Endodermal cell (in vitro differentiated cells): ENCODE measurements around a stretch of chr1.

DNA sequence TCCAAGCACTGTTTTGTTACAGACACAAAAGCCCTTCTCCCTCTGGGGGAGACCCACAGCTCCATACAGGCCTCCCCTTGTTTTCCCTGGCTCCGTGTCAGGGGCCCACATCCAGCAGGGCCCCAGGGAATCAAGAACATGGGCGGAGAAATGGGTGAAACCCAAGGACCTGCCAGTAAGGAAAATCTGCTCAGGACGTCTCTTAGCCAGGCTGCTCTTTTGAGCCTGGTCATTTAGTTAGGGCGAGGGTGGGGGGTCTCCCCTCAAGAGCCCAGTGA is 6.7 kb downstream of the CSRP1 start:
- PRO-cap: no peak

DNA sequence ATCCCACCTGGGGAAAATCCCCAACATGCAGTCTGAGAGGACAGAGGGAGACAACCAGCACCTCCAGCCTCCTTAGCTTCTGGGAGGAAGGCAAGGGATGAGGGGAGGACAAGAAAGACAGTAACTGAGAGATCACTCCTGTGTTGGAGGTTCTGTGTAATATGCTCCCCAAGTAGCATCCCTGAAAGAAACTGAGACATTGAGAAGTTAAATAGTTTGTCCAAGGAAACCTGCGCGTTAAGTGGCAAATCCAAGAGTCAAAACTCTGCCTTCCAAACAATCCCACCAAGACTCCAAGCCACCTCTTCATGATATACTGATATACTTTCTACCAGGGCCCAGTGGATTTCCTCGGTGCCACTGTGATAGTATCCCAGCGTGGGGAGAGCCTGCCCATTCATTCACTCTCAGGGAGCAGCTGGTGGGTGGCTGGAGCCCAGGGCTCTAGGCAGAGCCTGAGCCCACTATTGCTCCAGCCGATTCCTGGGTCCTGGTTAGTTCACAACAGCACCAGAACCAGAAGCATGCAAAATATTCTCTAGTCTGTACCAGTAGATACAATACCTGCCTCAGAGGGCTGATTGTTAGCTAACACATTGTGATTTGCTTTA is 972 bp downstream of the CSRP1 start:
- PRO-cap: no peak

- PRO-cap: no peak
Measured at GRCh38 chr1:201715452-201716342, 113.3 kb upstream of the IPO9 start.

GRCh38 chr1:201939589-201940141 is 6.7 kb downstream of the LMOD1 start:
- PRO-cap: no peak

DNA sequence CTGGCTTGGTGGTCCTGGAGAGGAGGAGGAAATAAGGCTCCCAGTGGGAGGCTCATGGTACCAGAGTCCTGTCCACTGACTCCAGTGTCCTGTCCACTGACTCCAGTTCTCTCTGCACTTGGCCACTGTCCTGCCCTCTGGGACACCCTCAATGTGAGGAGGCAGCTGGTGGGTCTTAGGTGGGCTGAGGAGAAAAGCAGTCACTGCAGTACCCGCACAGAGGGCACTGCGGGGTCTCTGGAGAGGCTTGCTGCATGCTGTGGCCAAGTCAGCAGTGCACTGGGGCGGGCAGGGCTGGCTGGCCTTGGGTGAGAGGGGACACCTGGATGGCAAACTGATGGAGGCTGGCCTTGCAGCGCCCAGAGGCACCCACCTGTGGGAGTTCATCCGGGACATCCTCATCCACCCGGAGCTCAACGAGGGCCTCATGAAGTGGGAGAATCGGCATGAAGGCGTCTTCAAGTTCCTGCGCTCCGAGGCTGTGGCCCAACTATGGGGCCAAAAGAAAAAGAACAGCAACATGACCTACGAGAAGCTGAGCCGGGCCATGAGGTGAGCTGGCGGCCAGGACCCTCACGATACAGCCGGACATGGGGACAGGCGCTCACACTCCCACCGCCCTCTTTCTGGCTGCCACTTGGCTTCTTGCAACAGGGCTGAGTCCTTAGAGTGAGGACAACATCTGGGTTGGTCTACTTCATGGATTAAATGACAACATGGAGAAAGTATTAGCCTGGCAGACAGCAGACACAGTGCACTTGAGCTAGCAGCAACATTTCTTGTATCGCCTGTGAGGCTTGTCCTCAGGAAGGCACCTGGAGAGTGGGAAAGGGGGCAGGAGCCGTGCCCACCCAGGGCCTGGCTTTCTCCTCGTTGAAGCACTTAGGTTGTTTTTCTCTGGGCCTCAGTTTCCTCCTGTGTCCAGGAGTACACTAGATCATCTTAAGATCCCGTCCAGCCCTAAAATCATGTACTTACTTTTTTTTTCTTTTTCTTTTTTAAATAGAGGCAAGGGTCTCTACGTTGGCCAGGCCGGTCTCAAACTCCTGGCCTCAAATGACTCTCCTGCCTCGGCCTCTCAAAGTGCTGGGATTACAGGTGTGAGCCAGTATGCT is 3.4 kb downstream of the ELF3 start:
- PRO-cap: no peak

DNA sequence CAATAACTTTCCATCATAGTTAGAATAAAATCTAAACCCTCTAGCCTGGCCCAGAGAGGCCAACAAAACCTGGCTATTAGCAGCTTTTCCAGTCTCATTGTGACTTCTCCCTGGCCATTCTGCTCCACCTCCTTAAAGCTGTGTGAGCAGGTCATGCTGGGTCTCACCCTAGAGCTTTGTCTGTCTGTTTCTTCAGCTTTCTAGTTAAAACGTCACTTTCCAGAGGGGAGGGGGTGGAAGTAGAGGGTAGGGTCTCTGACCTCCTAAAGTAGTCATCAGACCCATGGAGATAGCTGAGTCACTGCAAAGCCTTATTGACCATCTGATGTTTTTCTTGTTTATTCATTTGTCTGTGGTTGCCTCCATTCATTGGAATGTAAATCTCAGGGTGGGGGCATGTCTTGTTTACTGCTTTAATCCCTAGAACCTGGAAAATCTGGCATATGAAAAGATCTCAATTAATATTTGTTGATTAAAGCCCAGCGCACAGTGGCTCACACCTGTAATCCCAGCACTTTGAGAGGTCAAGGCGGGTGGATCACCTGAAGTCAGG is 52.7 kb downstream of the ELF3 start:
- PRO-cap: bidirectional peak, plus-strand start at position 278 of the sequence, minus-strand start at position 144 of the sequence

GRCh38 chr1:202085773-202086554 is 36.8 kb upstream of the GPR37L1 start:
- PRO-cap: no peak

DNA sequence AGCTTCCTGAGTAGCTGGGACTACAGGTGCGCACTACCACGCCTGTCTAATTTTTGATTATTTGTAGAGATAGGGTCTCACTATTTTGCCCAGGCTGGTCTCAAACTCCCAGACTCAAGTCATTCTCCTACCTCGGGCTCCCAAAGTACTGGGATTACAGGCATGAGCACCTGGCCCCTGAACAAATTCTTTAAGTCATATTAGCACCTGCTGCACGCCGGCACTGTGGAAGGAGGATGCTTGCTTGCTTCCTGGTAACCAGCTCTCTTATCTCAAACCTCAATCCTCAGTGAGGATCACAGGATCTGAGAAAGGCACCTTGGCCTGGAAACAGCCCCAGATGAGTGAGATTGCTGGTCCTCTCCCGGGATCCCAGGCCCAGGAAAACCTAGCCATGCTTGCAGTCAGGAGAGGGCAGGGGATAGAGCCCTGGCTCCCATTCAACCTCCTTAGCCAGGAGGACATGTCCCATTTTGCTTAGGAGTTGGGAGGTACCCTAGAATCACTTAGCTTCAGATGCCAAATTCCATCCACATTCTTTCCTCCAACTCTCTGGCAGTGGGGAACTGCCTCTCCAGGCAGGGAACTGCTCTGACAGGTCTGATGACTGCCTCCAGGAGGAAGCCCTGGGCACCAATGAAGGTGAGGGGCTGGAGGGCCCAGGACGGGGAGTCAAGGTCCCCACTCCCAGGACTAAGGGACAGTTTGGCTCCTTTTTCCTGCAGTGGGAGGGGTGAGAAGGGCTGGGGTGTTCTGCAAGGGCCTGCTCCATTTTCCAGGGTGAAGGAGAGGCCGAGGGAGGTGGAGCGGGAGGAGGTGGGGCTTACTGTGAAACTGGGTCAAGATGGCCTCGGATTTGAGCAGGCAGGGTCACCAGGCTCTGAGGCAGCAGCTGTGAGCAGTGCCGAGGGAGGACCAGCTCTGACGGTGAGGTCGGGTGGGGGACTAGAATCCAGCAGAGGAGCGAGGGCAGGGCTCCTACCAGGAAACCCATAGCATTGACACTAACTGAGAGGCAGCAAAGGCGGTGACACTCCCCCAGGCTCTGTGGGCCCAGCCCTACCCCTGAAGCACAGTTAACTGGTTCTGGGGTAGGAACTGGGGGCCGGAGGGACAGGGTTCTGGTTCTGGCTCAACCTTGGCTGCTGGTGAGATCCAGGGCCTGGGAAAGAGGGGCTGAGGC is 9.5 kb downstream of the GPR37L1 start:
- PRO-cap: no peak

GRCh38 chr1:202158880-202159846 is 1.2 kb downstream of the PTPN7 start:
- PRO-cap: no peak

GRCh38 chr1:202165293-202166229 is 5.2 kb upstream of the PTPN7 start:
- PRO-cap: no peak

DNA sequence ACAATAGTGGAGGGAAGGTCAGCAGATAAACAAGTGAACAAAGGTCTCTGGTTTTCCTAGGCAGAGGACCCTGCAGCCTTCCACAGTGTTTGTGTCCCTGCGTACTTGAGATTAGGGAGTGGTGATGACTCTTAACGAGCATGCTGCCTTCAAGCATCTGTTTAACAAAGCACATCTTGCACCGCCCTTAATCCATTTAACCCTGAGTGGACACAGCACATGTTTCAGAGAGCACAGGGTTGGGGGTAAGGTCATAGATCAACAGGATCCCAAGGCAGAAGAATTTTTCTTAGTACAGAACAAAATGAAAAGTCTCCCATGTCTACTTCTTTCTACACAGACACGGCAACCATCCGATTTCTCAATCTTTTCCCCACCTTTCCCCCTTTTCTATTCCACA is 102.7 kb downstream of the PPP1R12B start:
- PRO-cap: unidirectional peak, minus-strand start at position 107 of the sequence

- PRO-cap: no peak
Measured at GRCh38 chr1:202492915-202493338, 144.4 kb downstream of the PPP1R12B start.

- PRO-cap: no peak
Measured at GRCh38 chr1:202541566-202542399, 168.5 kb downstream of the SYT2 start.

GRCh38 chr1:202762643-202763042 is 45.6 kb downstream of the KDM5B start:
- PRO-cap: no peak

DNA sequence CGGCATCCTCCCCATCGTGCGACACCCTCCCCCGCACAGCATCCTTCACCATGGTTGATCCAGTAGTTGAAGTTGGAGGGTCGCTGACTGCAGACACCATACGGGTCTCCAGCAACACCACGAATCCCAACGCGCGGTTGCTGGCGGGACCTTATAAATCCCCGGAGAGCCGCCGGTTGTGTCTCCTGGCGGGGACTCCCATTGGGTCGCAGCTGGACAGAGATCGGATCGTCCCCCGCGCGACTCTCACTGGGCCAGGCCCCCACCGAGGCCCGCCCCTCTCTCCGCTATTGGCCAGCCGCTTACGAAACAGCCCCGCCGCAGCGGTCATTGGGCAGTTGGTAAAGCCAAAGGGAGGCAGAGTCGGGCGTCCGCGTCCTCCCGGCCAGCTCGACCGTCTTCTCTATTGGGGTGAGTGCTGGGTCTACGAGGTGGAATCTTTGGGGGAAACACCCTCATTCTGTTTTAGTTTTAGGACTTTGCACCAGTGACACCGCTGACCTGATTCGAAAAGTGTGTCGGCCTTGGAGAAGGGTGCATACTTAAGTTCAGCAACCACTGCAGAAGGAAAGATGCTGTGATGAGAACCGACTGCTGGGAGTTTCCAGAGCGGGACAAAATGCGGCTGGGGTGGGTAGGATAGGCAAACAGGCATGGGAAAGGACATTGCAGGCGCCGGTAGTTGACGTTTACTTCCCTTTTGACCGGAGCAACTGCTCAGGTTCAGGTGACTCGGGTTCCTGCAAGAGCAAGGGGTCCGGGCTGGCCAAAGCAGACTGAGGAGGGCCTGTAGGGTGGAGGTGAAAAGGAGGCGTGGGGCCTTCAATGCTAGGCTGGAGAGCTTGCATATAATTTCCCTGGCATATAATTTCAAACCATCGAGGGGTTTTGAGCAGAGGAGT is 27.3 kb downstream of the RABIF start:
- PRO-cap: bidirectional peak, plus-strand start at position 337 of the sequence, minus-strand start at position 128 of the sequence

DNA sequence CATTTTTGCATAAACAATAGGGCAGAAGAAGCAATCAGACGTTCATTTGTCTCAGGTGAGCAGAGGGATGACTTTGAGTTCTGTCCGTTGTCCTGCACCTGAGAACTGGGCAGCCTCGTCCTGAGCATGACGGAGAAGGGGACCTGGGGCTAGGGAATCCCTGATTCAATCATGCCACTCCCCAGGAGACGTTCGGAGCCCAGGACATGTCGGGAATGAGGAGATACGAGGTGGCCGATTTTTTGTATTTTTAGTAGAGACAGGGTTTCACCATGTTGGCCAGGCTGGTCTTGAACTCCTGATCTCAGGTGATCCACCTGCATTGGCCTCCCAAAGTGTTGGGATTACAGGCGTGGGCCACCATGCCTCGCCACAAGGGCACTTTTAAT is 23.7 kb downstream of the RABIF start:
- PRO-cap: no peak

GRCh38 chr1:202911459-202911961 is 15.5 kb downstream of the KLHL12 start:
- PRO-cap: no peak

GRCh38 chr1:202968718-202969304 is 1.8 kb upstream of the CYB5R1 start:
- PRO-cap: no peak

DNA sequence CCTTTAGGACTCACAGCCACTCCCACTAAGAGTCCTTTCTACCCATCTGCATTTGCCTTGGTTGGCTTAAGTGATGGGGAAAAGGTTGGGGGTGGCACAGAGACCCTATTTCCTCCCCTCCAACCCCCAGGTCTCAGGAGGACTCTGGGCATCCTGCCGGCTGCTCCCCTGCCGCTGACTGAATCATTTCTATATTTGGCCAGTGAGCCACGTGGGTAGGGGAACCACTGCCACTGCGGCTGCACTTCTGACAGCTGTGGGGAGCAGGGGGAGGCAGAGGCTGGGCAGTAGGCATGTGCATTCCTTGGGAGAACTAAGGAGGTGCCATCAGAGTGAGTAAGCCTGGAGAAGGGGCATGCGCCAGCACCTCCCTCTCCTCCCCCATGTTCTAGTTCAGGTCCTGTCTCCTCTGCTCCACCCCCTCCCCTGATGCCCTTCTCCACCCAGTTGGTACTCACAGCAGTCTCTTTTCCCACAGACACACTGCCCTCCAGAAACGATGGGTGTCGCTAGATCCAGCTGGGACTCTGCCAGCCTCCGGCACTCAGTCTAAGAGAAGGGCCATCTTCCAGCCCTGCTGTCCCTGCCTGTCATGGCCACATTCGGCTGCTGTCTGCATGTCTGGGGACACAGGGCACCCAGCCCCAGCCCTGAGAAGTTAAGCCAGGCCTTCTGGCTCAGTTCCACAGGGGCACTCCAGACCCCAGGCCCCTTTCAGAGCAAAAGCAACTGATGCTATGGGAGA is 12.0 kb downstream of the PPFIA4 start:
- PRO-cap: no peak

- PRO-cap: no peak
Measured at GRCh38 chr1:203199829-203200633, 13.5 kb upstream of the CHI3L1 start.